Parietal lobe (tissue), 2 donors: ENCODE results near the gene PLPP6.

GRCh38 chr9:4491061-4492081 is 1.1 kb downstream of the SLC1A1 start:
- RAMPAGE, long total RNA, result no peak

DNA sequence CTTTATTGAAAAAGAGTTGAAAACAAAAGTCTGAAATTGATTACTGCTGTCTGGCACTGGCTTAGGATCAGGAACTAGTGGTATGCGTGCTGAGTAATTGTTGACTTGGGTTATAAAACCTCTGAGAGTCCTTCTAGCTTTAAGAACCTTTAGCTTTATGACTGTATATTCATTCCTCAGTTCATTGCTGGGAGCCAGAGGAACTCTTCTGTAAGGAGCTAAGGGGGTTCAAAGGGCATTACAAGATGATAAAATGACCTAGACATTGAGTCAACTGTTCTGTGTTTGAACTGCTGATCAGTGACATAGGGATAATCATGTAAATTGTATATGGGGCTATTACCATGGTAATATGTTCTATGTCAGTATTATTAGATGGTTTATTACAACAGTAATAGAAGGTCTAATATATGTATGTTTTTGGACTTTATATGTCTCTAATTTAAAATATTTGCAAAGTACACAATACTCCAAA is 7.7 kb downstream of the SLC1A1 start:
- RAMPAGE, long total RNA, result no peak

DNA sequence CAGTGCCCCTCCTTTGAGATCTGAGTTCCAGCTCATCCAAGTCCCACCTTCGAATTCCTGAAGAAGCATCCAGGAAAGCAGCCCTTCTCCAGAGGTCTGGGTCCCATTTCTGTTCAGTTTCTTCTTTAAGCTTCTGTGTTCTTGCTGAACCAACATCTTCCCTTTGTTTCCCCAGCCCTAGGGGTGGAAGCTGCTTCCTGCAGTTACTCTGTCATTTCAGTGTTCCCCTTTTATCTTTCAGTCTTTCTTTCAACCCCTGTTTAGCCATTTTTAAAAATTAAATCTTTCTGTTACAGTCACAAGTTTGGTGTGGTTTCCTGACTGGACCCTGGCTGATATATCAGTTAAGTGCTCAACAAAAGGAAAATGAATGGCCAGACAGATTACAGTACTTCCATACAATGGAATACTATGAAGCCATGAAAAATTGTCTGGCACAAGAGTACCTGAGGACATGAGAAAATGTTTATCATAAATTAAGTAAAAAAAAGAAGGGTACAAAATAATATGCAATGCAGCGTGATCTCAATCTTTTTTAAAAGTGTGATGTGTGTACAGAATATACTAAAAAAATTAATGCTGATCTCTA is 35.6 kb upstream of the PLPP6 start:
- RAMPAGE, long total RNA, result no peak

- RAMPAGE, long total RNA, result no peak
Measured at GRCh38 chr9:4662074-4663103, at the start of gene PLPP6. TSS of gene PLPP6 (plus strand) at chr9:4662294.

GRCh38 chr9:4731415-4732275 is 9.4 kb downstream of the AK3 start:
- RAMPAGE, long total RNA, result no peak

- RAMPAGE, long total RNA, result no peak
Measured at GRCh38 chr9:4741511-4742327, 717 bp upstream of the AK3 start.

GRCh38 chr9:4798209-4798733 is 5.5 kb downstream of the RCL1 start:
- RAMPAGE, long total RNA, result no peak

DNA sequence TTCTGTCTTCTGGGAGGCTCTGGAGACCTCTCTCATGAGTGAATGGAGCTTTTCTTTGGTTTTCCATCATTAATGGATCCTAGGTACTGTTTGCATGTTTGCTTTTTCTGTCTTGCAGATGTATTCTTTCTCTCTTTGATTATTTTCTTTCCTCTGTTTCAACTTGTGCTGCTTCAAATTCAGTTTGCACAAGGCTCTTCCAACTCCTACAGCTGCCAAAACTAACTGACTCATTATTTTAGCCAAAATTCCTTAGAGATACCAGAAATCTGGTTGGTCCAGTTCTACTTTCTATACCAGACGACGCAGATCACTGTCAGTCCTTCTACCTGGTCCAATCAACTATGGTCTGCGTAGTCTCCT is 52.0 kb upstream of the JAK2 start:
- RAMPAGE, long total RNA, result no peak

GRCh38 chr9:5500659-5501400 is 9.5 kb upstream of the PDCD1LG2 start:
- RAMPAGE, long total RNA, result no peak

GRCh38 chr9:5600423-5600911 is 28.4 kb upstream of the RIC1 start:
- RAMPAGE, long total RNA, result no peak

- RAMPAGE, long total RNA, result no peak
Measured at GRCh38 chr9:5818016-5818286, 15.0 kb downstream of the ERMP1 start.

GRCh38 chr9:5833322-5833679 is 384 bp upstream of the ERMP1 start:
- RAMPAGE, long total RNA, result no peak

DNA sequence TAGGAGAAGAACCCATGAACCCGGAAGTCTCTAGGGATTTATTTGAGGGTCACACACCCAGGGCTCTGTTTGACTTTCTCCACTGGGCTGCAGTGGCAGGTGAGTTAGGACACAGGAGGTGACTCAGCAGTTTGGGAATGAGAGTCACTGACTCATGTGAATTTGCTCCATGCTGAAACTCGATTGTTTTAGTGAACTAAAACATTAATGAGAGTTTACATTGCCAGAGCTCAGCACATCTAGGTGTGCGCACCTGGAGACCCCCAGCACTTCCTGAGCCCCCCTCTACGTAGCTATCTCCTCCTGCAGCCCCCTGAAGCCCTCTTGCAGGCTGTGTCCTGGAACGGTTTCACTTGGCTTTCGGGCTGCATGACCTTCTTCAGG is 6.4 kb upstream of the ERMP1 start:
- RAMPAGE, long total RNA, result no peak

- RAMPAGE, long total RNA, result no peak
Measured at GRCh38 chr9:5898780-5899167, 8.1 kb downstream of the MLANA start.

GRCh38 chr9:6412267-6412870 is 630 bp upstream of the UHRF2 start:
- RAMPAGE, long total RNA, result no peak

DNA sequence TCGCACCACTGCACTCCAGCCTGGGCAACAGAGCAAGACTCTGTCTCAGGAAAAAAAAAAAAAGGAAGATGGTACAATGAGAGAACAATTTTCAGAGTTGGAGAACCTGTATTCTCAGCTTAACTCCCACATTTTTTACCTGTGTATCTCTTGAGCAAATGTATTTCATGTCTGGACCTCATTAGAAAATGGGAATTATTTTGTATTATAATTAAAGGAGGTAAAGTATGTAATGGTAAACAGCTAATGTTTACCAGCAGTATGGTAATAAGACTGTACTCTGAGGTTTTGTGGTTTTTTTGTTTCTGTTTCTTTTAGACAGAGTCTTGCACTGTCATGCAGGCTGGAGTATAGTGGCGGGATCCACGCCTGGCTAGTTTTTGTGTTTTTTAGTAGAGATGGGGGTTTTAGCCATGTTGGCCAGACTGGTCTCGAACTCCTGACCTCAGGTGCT is 16.1 kb downstream of the UHRF2 start:
- RAMPAGE, long total RNA, result no peak

DNA sequence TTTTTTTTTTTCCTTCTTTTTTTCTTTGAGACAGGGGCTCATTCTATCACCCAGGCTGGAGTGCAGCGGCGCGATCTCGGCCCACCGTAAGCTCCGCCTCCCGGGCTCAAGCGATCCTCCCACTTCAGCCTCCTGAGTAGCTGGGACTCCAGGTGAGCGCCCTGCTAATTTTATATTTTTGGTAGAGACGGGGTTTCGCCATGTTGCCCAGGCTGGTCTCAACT is 36.2 kb upstream of the GLDC start:
- RAMPAGE, long total RNA, result no peak

DNA sequence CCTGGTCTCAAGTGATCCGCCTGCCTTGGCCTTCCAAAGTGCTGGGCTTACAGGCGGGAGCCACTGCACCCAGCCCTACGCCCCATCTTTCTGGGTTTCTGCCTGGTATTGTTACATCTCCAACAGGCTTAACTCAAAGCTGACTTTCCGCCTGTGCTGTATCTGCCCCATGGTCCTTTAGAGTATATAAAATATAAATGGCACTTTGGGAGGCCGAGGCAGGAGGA is 36.4 kb upstream of the GLDC start:
- RAMPAGE, long total RNA, result no peak

DNA sequence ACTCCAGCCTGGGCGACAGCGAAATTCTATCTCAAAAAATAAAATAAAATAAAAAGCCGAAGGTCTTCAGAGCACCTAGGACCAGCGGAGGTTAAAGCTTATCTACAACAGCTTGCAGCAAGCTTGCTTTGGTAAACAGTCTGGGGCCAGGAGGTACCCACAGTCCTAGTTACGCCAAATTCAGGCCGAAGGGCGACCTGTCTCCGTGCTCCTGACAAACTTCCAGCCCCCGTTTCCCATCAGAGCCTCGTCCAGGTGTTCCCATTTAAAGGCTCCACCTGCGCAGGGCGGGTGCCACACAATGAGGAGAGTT is 42.2 kb upstream of the KDM4C start:
- RAMPAGE, long total RNA, result no peak

DNA sequence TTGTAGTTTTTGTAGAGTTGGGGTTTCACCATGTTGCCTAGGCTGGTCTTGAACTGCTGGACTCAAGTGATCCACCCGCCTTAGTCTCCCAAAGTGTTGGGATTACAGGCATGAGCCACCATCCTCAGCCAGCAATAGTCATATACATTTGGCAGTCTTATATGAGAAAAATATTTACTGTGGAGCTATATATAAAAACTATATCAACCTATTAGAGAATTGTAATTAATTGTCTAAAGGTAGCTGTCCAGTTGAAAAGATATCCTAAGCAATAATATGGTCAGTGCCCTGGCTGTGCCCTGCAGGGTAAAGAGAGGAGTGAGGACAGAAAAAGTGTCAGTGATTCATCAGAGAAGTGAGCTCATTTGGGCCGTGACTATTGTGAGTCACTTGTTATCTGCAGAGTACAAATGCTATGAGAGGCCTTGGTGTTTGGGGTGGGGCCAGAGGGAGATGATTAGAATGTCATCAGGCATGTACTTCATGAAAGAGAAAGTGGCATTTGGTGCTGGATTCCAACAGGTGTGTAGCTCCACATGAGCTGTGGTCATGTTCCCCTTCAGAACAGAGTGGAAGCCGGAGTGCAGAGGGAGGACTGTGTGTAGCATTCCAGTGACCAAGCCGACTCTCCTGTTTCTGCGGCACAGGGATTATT is 174.0 kb downstream of the KDM4C start:
- RAMPAGE, long total RNA, result no peak